Smooth muscle cell (in vitro differentiated cells): Measurements from ENCODE around the genes DISP2, BAHD1, DNAJC17 and CHAC1.

DNA sequence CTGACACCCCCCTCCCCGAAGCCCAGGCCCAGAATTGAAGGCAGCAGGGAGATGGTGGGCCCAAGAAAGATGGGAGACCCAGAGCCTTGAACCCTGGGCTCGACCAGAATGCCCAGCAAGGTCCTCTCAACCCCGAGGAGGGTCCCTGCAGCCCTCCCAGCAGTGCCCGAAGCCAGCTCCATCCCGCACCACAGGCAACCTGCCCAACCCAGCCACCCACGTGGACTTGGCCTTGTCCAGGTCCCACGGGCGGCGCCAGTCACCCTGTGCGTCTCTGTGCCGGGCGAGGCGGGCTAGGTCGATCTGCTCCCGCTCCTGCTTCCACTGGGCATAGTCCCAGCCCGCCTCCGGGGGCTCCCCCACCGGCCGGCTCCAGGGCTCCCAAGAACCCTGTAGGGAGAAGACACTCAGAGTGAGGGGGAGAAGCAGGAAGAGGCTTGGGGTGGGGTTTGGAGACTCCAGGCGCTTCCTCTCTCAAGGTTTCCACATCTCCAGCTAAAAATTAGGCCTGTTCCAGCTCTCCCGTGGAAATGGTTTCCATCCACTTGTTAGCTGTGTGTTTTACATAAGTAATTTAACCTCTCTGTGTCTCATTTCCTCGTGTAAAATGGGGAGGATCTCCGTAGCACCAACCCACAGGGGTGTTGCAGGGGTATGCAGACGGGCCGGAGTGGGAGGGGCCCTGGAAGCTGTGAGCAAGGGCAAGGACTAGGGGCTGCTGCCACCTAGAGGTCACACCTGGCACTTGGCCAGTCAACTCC is 3.1 kb downstream of the CCDC9B start:
- RAMPAGE, long total RNA = no peak

- RAMPAGE, long total RNA = no peak
Measured at GRCh38 chr15:40343368-40344073, 2.8 kb upstream of the CCDC9B start.

DNA sequence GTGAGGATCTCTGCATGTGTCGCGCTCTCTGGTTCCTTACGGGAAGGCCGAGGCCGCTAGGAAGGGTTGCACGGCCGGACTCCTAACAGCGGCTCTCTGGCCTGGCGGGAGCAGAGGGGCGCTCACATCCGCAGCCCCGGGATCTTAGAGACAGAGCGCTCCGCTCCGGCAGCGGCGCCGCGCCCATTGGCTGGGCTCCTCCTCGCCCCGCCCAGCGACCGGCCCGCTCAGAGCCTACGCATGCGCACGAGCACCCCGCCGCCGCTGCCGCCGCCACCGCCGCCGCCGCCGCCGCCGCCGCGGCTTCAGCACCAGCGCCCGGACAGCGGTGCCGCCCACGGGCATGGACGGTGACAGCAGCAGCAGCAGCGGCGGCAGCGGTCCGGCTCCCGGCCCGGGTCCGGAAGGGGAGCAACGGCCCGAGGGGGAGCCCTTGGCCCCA is at the start of gene DISP2:
TSS of gene DISP2 (plus strand) at position 241 of the 442 bp plus-strand sequence.
- RAMPAGE, long total RNA = no peak

DNA sequence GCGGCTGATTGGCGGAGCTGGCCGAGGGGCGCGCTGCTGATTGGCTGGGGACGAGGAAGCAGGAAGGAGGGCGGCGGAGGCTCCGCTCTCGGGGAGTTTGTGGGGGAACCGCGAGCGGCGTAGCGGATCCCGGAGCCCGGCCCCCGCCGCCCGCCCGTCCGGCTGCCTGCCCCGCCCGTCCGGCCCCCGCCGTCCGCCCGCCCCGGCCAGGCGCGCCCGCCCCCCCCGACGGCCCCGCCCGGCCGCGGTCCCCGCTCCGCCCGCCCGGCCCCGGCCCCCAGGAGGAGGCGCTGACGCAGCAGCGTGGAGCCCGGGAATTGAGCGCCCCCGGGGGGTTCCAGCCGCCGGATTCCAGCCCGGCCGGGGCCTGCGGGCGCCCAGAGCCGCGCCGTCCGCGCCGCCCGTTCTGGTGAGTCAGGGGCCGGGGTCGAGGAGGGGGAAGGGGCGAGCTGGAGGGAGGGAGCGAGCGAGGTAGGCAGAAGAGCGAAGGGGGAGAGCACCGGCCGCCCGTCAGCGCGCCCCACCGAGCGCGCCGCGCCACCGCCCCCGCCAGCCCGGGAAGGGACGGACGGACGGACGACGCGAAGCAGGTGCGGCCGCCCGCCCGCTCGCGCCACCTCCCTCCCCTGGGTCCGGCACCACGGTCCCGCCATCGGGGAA is at the start of gene BAHD1:
TSS of gene BAHD1 (plus strand) at position 94 of the 660 bp plus-strand sequence.
- RAMPAGE, long total RNA = no peak

DNA sequence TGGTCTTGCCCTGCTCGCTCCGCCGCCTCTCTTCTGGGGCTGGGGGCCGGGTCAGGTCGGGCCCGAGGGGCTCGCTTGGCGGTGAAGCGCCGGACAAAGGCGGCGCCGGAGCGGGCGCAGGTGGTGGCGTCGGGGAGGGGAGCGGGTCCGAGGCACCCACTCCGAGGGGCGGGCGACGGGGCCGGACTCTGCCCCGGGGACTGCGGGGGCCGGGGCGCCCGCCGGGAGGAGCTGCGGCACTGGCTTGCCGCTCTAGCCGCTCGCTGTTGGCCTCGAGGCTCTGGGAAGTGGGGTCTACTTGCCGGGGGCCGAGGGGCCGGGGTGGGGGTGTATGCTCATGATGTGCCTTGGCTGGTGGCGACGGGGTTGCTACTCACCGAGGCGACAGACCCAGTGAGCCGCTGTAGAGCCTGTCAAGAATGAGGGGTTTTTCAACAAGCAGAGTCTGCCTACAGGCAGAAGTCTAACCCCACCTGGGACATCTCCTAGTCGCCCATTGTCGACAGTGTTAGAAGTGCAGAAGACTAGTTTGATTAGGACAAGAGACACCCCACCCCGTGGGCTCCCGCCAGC is 1.4 kb downstream of the BAHD1 start:
- RAMPAGE, long total RNA = no peak

DNA sequence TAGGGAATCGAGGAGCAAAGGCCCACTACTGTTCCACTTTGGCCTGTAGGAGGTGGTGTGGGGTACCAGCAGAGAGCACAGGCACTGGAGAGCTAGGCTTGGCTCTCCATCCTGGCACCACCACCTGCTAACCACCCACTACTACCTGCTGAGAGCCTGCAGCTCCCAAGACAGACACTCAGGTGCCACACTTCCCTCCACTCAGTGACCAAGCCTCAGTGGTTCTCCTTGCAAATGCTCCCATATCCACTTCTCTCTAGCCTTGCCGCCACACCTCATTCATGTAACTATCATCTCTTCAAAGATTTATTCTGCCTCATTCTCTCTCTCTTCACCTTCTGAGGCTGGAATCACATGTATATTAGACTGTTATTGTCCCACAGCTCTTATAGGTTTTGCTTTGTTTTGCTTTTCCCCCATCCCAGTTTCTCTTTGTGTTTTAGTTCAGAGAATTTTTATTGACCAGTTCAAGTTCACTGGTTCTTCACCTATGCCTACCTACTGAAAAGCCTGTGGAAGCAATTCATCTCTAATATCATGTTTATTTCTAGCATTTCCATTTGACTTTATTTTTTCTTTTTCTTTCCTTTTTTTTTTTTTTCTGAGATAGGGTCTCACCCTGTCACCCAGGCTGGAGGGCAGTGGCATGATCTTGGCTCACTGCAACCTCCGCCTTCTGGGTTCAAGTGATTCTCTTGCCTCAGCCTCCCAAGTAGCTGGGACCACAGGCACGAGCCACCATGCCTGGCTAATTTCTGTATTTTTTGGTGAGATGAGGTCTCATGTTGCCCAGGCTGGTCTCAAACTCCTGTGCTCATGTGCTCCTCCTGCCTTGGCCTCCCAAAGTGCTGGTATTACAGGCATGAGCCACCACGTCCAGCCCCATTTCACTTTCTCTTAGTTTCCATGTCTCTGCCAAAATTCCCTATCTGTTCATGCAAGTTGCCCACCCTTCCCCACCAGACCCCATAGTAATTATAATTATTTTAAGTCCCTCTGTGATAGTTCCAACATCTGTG is 18.9 kb downstream of the CCDC32 start:
- RAMPAGE, long total RNA = no peak

DNA sequence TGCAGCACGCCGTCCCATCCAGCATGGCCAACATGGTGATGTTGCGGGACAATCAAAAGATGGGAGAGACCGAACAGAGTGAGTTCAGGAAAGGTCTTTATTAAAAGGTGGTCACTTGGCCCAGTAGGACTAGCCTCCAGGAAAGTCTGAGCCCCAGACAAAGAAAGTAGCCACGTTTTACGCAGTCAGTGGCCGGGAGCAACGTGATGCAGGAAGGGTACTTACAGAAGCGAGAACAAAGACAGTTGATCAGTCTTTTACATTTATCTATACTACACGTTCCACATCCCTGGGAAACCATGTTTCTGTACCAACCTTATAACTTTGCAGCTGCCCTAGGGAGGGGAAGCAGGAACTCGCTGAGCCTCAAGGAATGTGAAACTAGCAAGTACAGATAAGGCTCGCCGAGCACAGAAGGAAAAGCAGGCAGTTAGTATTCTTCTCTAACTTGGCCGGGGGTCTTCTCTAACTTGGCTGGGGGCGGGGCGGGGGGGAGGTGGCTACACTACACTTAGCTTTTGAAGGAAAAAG is 3.4 kb upstream of the KNL1 start:
- RAMPAGE, long total RNA = no peak

DNA sequence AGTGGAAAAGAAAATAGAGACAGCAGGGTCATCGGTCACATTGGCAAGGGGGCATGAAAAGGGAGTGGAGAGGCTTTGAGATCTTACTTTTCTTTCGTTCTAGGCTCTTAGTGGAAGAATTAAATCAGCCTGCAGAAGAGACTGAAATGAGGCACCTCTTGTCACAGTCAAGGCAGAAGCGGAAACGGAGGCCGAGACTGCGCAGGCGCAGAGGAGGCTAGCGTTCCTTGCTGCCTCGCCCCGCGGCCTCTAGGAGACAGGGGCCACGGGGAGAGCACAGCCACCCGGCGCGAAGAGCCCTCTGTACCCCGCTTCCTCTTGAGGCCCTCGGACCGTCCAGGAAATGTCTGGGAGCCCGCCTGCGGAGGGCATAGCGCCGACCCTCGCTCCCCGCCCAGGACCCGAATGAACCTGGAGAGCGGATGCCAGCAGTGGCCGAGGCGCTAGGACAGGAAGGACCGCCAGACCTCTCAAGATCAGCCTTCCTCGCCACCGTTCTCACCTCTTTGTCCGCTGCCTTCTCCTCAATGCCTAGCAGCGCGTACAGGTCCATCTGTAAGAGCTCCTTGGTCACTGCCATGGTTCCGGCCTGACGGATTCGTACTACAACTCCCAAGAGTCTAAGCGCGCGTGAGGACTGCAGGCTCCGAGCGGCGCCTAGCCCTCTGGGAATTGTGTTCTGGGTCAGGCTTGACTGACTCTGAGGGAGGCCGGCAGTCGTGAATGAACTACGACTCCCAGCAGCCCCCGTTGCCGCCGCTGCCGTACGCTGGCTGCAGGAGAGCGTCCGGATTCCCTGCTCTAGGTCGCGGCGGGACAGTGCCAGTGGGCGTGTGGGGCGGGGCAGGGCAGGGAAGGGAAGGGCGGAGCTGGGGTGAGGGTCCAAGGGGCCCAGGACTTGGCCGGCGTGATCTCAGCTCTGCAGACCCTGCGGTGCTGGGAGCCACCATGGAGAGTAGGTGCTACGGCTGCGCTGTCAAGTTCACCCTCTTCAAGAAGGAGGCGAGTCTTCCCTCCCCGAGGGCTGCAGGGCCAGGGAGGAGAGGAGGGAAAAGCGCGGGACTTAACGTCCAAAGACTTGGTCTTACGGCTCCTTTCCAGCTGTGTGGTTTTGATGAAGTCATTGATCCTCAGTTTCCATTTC is at the start of gene DNAJC17:
TSS of gene DNAJC17 (minus strand) at position 607 of the 1,144 bp plus-strand sequence.
- RAMPAGE, long total RNA = start-site peak on the plus strand centred at position 864 of the sequence, 76 bp wide, 130 and 93 reads in 2 replicates

GRCh38 chr15:40926853-40927328 is 2.2 kb upstream of the DLL4 start:
- RAMPAGE, long total RNA = no peak

DNA sequence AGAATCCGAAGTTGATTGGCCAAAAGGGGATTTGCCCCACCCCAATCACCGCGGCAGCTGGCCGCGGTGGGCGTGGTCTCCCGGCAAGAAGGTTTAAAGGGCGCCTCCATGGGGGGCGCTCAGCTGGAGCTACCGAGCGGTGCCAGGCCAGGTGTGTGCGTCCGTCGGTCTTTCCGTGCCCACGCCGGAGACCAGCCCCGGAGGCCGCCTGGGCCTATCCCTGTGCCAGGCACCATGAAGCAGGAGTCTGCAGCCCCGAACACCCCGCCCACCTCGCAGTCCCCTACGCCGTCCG is at the start of gene CHAC1:
TSS of gene CHAC1 (plus strand) at position 122 of the 295 bp plus-strand sequence.
- RAMPAGE, long total RNA = start-site peak on the plus strand centred at position 124 of the sequence, 6 bp wide, 83 and 66 reads in 2 replicates

DNA sequence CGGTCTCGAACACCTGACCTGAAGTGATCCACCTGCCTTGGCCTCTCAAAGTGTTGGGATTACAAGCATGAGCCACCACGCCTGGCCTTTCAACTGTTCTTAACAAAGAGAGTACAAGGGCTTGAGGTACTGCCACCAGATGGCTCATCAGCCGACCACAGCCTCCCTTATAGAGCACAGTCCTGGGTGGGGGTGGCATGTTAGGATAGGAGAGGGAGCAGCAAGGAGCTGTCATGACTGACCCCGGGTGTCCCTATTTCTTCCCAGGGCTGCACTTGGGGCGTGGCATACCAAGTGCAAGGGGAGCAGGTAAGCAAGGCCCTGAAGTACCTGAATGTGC is 1.8 kb downstream of the CHAC1 start:
- RAMPAGE, long total RNA = no peak

DNA sequence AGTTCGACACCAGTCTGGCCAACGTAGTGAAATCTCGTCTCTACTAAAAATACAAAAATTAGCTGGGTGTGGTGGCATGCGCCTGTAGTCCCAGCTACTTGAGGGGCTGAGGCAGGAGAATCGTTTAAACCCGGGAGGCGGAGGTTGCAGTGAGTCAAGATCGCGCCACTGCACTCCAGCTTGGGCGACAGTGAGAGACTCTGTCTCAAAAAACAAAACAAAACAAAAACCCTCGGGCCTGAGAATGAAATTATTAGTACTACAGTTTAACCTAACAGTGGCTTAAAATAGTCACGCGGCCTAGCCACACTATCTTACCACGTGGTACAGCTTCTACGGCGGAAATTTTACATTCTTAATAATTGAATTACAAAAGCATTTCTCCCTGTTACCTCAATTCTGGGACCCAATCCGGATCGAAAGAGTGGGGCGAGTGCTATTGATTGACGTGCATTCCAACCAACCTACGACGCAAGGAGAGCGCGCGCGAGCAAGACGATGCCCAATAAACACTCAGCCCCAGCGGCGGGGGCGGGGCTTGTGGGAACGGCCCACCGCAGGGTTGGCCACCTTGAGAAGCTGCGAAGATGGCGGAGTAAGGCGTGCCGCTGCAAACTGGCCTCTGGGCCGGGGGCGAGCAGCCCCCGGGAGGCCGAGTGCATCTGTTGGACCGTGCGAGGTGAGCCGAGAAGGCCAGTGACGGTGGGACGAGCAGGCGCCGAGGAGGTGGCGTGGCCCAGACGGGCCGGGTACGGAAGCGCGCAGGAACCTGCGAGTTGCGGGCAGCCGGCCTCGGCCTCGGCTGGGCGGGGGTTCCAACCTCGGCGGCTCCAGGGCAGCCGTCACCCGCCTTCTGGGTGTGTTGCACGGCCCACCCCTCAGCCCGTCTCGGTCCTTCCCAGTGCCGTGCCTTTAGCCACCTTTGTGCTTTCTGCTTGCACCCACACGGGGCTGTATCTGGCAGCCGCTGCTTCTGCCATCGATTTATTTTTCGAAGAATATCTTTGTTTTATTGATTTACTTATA is 48.6 kb downstream of the OIP5 start:
- RAMPAGE, long total RNA = start-site peak on the plus strand centred at position 571 of the sequence, 28 bp wide, 136 and 81 reads in 2 replicates

- RAMPAGE, long total RNA = no peak
Measured at GRCh38 chr15:41285010-41285778, 47.2 kb downstream of the OIP5 start.

DNA sequence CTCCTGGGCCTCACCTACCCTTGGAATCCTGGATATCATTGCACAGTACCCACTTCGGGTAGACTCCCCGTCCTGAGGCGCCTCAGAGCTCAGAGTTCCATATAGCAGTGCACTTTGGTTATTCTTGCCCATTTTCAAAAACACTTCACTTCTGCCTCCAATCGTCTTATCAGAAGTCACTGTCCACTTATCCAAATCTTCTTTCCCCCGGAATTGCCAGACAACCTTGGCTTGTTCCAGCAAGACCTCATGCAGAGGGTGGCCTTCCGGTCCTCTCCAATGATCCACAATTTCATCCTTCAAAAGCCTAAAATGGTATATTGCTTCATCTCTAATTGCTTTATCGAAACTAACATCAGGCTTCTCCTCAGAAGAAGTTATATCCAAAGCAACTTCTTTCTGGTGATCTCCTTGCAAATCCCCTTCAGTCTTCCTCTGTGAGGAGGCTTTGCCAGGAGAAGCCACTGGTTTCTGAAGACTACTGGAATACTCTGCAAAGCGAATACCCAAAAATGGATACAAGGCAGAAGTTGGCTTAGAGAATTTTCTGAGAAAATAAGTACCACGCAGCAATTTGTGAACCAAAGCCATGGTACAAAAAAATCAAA is 5.7 kb downstream of the NDUFAF1 start:
- RAMPAGE, long total RNA = no peak

- RAMPAGE, long total RNA = no peak
Measured at GRCh38 chr15:41417532-41417887, 615 bp downstream of the RTF1 start.

DNA sequence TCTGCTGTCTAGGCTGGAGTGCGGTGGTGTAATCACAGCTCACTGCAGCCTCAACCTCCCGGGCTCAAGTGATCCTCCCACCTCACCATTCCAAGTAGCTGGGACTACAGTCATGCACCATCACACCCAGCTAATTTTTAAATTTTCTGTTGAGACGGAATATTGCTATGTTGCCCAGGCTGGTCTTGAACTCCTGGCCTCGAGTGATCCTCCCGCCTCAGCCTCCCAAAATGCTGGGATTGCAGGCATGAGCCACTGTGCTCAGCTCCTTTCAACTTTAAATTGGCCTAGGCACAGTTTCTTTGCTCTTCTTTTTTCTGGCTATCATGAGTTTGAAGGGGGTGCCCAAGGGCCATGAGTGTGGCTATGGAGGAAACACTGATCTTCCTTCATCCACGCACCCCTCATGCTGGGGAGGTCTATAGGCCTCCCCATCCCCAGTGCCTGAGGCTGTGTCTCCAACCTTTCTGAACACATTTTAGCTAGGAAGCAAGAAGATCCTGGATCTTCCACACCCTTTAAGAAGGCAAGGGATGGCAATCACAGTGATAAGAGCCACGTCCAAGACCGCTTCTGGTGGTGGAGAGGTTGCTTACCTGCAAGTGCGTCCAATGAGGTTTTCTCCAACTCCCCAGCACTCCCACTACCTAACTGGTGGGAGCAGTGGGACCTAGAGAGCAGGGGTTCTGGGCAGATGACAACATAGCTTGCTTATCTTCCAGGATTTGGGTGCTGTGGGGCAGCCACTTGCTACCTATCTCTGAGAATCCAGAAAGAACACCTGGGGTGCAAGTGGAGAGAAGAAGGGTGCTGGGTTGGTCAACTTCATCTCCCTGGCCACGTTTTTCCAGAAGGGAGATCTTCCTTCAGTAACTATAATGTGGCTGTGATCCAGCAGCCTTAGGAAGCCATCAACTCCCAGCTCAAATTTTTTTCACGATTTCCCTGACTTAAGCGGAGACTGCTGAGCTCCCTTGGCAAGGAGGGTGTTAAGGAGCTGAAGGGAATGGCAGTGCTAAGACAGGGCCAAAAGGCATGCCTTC is 9.5 kb upstream of the ITPKA start:
- RAMPAGE, long total RNA = no peak

DNA sequence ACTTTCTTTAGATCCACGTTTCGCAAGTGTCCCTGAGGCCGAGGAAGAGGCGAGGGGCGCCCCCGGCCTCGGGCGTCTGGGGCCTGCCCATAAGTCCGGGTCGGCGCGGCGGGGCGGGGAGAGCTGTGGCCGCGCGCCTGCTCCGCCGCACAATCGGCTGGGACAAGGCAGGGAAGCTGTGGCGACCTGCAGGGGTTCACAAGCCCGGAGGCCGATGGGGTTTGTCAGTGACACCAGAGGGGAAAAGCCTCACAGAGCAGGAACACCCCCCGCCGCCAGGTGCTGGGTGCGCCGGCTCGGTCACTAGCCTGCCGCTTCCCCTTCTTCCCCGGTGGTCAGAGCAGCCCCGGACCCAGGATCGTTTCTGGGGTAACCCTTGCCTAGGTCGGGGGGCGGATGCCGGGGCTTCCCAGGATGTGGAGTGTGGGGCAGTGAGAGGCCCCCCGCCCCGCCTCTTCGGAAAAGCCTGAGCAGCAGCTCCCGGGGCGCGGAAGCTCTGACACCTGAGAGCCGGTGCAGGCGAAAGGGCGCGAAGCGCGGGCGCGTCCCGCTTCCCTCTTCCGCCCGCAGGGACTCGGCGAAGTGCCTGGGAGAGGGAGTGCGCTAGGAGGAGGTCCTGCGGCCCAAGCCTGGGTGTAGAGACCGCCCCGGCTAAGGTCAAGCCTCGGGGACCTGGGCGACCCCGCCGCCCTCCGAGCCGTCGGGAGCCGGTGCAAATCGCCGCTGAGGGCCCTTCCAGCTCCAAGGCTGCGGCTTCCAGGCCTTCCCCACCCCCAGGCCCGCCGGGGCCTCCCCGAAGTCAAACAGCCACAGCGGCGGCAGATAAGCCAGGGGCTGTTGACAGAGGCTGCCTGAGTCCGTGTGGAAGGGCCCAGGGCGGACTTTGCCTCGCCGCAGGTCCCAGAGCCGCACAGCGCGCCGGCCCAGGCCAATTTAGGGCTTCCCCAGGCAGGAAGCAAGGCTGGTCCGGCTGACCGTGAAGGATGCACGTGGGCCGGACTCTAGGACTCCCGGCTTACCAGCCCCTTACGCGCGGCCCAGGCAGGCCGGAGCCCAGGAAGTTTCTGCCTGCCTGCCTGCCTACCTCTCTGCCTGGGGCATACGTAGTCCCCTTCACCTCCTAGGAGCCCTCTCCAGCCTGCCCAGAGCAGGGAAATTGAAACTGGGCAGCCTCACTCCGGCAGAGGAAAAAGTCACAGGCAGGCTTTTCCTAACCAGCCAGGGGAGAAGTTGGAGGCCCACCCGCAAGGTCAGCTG is 2.0 kb downstream of the ITPKA start:
- RAMPAGE, long total RNA = no peak

DNA sequence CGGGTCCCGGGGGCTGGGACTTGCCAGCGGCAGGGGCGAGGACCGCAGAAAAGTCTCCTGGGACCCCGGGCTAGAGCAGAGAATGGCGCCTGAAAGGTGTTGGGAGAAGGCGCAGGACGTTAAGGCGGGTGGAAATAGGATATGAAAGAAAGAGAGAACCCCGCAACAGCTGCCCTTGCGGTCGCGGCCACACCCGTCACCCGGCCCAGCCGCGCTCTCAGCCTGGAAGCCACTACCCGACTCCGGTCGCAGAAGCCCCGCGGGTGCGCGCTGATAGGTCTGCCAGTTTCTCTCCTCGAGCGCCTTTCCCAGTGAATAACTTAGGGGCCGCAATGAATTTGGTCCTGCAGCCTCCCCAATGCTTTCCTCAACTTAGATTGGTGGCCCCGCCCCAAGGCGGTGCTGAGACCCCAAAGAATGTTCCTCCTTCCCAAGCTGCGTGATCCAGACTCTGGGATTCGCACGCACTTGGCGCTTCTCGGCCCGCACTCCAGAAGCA is 546 bp downstream of the LTK start:
- RAMPAGE, long total RNA = no peak

DNA sequence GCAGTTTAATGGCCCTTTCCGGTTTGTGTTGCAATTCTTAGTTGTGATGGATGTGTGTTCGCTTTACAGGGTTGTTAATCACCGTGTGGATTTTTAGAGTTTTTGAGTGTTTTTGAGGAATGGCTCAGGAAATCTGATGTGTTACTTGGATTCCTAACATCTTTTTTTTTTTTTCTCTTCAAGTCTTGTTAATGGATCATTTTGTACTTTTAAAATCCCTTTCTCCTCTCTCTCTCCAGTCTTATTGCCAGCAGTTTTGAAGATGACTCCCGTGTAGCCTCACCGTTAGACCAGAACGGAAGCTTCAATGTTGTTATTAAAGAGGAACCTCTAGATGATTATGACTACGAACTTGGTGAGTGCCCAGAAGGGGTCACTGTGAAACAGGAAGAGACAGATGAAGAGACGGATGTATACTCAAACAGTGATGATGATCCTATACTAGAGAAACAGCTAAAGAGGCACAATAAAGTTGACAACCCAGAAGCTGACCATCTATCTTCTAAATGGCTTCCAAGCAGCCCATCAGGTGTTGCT is 78.4 kb upstream of the MAPKBP1 start:
- RAMPAGE, long total RNA = no peak

DNA sequence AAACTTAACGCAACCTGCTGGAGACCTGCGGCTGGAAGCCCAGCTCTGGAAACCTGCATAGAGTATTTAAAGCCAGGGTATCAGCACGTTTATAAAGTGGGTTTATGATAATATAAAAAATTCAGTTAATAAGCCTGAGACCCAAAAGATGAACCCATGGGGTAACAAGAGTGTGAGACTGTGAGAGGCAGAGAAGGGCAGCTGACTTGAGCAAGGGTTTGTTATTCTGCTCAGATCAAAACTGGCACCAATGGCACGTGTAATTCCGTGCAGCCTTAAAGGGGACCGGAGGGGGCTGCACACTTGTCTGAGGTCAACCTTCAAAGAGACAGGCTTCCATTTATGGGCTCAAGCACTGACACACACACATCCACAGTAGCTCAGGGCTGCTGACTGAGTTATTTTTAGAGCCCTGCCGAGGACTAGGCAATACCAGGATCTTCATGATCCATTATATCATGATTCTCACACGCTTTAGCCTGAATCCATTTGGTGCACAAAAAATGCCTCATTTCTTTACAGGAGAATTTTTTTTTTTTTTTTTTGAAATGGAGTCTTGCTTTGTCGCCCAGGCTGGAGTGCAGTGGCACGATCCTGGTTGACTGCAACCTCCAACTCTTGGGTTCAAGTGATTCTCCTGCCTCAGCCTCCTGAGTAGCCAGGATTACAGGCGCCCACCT is 20.5 kb upstream of the SPTBN5 start:
- RAMPAGE, long total RNA = no peak